ENCODE results near the genes CMTM3 and CES2.

- RRBS, result no CpG with 5 or more reads among the region's 3 CpGs
These were observed 1462.9 kb downstream of the CDH8 start for GRCh38 chr16:60573345-60573803.

DNA sequence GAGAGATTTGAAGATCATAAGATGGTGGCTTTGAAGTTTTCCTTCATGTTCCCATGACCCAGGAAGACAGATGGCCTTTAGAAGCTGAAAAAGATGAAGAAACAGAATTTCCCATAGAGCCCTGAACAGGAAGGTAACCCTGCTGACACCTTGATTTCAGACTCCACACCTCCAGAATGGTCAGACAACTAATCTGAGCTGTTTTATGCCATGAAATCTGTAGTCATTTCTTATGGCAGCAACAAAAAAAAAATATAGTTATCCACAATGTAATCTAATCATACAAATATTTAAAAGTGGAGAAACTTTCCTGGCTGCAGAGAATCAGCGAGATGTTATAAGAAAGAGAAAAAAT is 918.5 kb downstream of the CDH8 start:
- RRBS, result no CpG with 5 or more reads among the region's 1 CpG

DNA sequence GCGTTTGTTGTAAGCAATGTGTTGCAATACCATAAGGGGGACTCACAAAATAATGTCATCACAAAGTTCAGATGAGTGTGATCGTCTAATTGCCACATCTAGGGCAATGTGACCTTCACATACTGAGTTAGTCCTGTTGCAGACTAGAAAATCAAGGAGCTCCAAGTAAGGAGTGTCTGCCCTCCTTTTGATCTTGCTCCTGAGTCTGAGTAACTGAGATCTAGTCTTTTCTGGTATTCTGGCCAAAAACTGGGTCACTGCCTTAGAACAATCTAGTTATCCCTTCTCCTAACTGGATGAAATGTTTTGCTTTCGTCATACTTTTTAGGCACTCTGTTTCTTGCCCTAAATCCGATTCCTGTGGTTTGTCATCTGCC is 712.1 kb downstream of the CDH11 start:
- RRBS, result no CpG with 5 or more reads among the region's 4 CpGs

DNA sequence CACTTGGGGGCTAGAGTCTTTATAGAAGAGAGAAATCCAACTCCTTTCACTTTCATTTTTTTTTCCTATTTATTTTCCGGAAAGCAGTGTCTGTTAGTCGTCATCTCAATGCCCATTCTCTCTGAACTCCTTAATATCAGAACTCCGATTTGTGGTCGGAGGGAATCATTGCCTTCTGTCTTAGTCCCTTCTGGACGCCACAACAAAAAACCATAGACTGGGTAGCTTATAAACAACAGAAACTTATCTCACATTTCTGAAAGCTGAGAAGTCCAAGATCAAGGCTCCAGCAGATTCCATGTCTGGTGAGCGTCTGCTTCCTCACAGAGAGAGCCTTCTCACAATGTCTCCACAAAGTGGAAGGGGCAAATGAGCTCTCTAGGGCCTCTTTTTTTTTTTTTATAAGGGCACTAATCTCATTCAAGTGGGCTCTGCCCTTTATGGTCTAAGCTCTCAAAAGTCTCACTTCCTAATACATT is 296.6 kb upstream of the CDH11 start:
- RRBS, result no CpG with 5 or more reads among the region's 6 CpGs

GRCh38 chr16:65766519-65766945 is 600.0 kb upstream of the CDH5 start:
- RRBS, result no CpG with 5 or more reads among the region's 7 CpGs

DNA sequence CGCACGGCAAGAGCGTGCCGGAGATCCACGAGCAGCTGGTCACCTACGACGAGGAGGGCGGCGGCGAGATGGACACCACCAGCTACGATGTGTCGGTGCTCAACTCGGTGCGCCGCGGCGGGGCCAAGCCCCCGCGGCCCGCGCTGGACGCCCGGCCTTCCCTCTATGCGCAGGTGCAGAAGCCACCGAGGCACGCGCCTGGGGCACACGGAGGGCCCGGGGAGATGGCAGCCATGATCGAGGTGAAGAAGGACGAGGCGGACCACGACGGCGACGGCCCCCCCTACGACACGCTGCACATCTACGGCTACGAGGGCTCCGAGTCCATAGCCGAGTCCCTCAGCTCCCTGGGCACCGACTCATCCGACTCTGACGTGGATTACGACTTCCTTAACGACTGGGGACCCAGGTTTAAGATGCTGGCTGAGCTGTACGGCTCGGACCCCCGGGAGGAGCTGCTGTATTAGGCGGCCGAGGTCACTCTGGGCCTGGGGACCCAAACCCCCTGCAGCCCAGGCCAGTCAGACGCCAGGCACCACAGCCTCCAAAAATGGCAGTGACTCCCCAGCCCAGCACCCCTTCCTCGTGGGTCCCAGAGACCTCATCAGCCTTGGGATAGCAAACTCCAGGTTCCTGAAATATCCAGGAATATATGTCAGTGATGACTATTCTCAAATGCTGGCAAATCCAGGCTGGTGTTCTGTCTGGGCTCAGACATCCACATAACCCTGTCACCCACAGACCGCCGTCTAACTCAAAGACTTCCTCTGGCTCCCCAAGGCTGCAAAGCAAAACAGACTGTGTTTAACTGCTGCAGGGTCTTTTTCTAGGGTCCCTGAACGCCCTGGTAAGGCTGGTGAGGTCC is 24.2 kb upstream of the BEAN1 start:
- RRBS, result 92% methylated on average over 7 of the region's 57 CpGs

GRCh38 chr16:66508127-66508719 is 41.7 kb downstream of the TK2 start:
- RRBS, result no CpG with 5 or more reads among the region's 4 CpGs

DNA sequence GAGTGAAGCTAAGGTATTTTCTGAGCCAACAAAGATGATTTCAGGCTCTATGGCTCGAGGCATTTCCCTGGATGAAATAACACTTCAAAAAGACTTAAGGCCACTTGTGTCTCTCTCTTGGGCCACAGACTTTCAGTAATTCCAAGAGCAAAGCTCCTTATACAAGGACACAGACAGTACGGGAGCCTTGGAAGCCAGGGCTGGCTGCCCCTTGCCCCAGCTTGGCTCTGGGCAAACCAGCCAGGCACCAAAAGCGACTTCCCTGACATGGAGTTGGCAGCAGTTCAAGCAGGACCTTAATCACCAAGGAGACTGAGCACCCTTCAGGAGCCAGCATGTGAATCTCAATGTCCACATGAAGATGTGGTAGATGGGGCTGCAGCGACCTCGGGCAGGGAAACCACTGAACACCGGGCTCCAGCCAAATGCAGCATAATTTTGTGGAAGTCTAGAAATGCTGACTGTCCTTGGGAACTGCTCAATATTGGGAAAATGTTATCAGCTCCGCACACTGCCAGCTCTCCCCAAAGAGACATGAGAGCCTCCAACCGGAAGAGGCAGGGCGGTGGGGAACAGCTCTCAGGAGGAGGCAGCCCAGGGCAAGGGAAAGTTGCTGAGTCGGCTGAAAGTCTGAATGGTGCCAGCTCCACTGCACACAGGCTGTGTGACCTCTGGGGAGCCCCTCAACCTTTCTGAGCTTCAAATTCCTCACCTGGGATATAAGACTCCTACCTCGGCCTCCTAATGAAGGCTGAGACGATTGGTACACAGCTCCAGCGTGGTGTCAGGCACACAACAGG is 38.9 kb downstream of the TK2 start:
- RRBS, result no CpG with 5 or more reads among the region's 13 CpGs

- RRBS, result no CpG with 5 or more reads among the region's 14 CpGs
These were observed 29.4 kb downstream of the TK2 start for GRCh38 chr16:66520320-66521180.

GRCh38 chr16:66548877-66549547 is 910 bp downstream of the TK2 start:
- RRBS, result 35% methylated on average over 4 of the region's 25 CpGs

DNA sequence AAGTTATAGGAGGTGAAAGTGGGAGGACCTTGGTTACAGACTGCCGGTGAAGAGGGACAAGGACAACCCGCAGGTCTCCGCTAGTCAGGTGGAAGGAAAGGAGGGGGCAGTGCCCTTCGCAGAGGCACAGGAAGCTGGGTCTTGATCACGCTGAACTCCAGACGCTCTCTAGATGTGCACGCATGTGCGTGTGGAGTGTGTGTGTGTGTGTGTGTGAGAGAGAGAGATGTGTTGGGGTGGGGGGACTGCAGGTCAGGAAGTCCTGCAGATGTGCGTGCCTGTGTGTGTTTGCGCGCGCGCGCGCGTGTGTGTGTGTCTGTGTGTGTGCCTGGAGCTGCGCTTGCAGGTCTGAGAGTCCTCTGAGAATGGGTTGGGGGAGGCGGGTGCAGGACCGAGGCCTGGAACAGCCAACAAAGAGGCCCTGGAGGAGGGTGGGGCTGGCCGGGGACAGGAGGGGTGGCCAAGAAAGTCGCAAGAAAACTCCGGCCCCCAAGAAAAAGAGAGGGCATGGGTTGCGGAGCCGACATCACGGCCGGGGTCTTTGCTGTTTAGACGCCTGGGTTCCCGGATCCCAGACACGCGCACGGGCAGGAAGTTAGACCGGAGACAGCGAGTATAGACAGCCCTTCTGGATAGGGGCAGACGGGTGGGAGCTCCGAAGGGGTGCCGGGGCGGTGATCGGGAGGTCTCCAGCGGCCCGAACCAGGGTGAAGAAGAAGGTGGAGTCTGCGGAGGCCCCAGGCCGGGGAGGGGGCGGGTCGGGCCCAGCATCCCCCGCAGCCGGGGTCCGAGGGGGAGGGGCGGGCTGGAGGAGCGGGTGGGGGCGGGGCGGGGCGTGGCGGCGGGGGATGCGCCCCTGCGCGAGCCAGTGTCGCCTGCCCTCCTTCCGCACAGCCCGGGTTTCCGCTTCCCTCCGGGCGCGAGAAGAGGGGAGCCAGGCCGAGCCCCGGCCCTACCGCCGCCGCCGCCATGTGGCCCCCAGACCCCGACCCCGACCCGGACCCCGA is at the start of gene CMTM3:
TSS of gene CMTM3 (plus strand) at position 868 of the 1,007 bp plus-strand sequence.
- RRBS, result 2% methylated on average over 29 of the region's 74 CpGs

DNA sequence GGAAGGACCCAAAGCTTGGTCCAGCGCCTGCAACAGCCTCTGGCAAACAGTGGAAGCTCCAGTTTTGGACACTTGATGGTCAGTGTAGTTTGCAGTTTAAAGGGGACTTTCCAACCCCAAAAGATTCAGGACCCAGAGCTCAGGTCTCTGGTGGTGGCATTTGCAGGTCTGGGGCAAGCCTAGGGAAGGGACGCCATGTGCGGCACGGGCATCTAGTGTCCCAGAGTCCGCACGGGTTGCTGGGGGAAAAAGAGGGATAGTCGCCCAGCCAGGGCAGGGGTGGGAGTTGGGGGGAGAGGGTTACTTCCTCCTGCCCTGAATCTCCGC is 305 bp upstream of the CA7 start:
- RRBS, result no CpG with 5 or more reads among the region's 8 CpGs

- RRBS, result no CpG with 5 or more reads among the region's 5 CpGs
These were observed 16.3 kb downstream of the PDP2 start for GRCh38 chr16:66896578-66896991.

DNA sequence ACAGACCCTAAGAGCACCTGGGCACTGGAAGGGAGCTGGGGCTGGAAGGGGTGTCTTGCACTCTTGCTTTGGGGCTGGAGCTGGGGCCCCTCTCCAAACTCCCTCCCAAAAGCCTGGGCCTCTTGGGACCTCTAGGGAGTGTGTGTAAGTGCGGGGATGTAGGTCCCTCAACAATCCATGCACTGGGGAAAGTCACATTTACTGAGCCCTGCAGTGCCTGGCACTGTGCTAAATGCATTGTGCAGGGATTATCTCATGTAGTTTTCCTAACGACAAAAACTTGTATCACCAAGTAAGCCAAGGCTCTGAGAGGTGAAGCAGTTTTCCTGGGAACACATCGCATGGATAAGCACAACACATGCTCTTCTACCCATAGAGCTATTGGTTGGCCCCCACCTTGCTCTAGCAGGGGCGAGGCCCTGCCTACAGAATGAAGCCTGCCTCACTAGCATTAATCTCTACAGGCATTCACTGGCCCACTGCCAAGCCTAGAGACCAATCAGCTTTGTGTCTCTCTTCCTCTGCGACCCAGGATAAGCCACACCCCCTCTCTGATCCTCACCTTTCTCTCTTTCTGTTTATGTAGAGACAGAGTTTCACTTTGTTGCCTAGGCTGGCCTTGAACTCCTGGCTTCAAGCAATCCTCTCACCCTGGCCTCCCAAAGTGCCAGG is 13.1 kb downstream of the CDH16 start:
- RRBS, result no CpG with 5 or more reads among the region's 5 CpGs

- RRBS, result no CpG with 5 or more reads among the region's 7 CpGs
These were observed 11.6 kb downstream of the CDH16 start for GRCh38 chr16:66906902-66907630.

DNA sequence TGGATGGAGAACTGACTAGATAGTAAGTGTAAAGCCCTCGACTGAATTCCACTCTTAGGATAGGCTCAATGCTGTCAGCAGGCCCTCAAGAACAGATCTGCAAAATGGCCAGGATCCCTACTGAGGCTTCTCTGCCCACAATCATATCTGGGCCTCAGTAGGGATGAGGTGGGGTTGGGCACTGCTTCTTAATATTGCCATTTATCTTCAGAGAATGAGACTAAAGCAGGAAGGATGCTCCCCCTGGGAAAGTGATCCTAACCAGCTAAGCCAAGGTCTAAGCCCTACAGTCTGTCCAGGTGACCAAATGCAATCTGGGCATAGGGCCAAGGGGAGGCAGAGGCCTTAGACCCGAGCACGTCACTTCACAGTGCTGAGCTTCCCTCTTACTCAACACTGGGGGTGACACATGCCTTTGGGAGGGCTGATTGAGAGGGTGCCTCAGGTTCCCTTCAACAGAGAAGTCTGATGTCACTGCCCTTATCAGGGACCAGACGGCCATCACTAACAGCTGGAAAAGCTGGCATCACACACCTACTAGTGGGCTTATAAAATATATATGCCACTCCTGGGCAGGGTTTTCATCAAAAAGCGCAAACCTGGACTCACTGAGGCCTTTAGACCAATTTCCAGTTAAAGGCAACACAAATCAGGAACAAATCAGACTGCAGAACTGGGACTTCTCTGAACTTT is 4.1 kb downstream of the CIAO2B start:
- RRBS, result no CpG with 5 or more reads among the region's 5 CpGs

DNA sequence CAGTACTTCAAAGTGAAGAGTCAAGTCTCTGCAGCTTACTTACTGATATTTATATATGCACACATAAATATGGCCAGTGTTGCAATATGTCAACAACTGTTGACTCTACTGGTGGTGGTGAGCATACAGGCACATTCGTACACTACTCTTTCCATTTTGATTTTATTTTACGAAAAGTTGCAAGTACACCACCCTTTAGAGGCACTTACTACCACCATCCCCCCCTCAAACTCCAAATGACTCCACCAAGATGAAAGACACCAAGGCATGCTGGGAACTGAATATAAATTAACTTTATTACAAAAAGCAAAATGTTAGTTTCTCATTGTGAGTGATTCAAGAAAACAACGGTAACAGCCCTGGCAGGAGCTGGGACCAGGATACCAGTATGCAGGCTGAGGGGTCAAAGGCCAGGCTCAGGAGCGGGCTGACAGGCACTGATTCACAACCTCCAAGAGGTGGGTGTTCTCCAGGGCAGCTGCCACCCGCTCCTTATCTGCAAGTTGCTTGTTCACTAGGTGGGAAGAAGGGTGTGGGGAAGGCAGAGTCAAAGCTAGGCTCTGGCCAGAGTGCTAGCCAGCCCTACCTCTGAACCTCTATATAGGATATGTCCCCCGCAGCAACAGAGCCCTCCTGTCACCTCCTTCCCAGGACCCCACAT is 2.3 kb downstream of the CIAO2B start:
- RRBS, result no CpG with 5 or more reads among the region's 6 CpGs

GRCh38 chr16:66934601-66935813 is at the start of gene CES2:
CES2 (plus strand) TSS chr16:66935516.
- RRBS, result 57% methylated on average over 24 of the region's 73 CpGs

- RRBS, result no CpG with 5 or more reads among the region's 10 CpGs
These were observed 1.1 kb downstream of the CES2 start for GRCh38 chr16:66936206-66936984.

DNA sequence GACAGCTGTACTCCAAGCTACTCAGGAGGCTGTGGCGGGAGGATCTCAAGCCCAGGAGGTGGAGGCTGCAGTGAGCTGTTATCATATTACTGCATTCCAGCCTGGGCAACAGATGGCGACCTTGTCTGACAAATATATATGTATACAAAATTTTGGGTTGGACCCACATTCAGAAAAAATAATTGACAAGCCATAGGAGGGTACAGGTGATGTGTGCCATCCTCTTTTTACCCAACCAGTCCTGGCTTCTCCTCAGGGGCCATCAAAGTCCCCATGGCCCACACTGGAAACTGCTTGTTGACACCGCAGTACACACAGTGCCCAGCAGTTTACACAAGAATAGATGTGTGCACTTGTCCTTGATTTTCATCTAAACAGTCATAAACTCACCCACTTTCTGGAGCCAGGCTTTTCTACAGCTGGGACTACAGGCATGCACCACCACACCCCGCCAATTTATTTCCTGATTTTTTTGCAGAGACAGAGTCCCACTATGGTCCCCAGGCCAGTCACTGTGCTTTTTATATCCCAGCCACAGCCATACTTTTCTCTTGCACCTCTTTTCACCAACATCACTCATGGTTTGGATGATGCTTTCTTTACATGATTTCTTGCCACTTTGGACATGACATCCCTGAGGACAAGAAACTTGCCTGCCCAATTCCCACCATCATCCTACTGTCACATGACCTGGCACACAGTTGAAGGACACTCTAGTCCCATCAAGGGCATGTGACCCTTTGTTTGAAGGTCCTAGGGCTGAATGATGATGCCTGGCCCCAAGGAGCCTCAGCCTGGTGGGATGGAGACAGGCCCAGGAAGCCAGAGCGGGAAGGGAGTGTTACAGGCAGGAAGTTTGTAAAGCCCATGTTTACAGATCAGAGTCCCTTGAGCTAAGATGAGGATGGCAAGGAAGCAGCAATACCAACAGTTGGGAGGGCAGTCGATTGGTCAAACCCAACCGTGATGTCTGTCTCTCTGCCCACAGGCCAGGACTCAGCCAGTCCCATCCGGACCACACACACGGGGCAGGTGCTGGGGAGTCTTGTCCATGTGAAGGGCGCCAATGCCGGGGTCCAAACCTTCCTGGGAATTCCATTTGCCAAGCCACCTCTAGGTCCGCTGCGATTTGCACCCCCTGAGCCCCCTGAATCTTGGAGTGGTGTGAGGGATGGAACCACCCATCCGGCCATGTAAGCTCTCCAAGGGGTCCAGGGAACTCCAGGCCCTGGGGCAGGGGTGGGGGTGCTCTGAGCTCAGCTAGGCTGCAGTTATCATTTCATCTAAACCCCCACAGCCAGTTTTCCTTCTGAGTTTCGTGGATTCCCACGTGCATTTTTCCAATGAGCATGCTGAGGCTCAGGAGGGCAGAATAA is 2.2 kb downstream of the CES2 start:
- RRBS, result 97% methylated on average over 4 of the region's 16 CpGs

Measured in CMK (cell line).